H1 (cell line): ENCODE data around the gene CDC14B.

GRCh38 chr9:95081878-95082692 lies 235.4 kb downstream of the FANCC start:
- RRBS = no CpG with 5 or more reads among the region's 30 CpGs
CAGE:
- cytosol, long polyA plus RNA = no peak
- long polyA plus RNA = no peak
- nucleus, long polyA plus RNA = no peak

DNA sequence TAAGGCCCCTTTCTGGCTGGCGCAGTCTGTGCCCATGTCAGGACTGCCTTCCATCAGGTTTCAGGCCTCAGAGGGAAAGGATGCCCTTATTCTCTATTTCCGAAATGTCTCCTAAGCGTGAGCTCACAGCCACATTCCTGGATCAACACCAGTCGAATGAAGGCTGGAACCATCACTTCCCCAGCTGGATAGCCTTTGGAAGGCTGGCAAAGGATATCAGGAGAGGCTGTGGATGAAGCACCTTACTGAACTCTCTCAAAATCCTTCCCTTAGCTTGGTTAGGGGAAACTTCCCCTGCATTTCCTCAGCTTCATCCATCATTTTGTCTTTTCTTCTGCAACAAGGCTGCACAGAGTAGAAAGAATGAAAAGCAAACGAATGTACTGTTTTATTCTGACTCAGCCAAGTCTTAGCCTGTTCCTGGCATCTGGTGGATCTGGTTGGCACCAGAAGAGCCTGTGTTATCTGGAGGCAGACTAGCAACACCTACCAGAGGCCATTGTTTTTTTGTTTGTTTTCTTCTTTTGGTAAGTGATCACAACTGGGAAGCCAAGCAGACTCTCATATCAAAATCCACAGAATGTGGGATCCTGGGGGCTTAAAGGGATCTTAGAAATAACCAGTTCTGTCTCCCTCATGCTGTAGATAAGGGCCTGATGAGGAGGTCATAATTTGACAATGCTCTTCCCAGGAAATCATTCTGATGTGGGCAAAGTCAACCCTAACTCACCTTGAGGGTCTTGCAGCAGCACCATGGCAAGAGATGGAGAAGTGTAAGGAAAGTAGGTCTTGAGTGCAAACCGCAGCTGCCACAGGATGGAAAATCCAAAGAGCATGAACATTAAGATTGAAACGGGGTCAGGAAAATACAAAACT lies 200.7 kb downstream of the FANCC start:
- RRBS = no CpG with 5 or more reads among the region's 7 CpGs
CAGE:
- cytosol, long polyA plus RNA = no peak
- long polyA plus RNA = no peak
- nucleus, long polyA plus RNA = no peak

DNA sequence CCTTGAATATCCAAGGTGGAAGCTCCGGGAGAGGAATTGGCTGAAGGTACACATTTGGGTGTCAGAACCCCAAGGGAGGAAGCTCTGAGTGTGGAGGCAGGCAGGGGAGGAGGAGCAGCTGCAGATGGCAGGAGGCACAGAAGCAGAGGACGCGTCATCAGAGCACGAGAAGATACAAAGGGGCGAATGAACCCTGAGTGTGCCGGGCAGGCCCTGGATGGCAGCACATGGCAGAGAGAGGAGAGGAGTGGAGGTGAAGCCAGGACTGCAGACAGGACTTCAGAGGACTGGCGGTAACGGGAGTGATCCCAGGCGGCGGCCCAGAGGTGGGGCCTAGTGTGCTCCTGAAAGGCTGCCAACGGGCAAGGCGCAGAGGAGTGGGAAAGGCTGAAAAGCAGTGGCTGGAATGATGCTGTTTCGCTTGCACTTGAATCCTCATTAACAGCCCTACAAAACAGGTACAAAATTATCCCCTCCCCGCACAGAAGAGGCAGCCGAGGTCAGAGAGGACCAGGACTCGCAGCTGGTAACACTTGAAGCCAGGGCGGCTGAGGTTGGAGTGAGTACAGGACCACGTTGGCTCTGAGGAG lies 179.7 kb downstream of the FANCC start:
- RRBS = no CpG with 5 or more reads among the region's 18 CpGs
CAGE:
- cytosol, long polyA plus RNA = no peak
- long polyA plus RNA = no peak
- nucleus, long polyA plus RNA = no peak

DNA sequence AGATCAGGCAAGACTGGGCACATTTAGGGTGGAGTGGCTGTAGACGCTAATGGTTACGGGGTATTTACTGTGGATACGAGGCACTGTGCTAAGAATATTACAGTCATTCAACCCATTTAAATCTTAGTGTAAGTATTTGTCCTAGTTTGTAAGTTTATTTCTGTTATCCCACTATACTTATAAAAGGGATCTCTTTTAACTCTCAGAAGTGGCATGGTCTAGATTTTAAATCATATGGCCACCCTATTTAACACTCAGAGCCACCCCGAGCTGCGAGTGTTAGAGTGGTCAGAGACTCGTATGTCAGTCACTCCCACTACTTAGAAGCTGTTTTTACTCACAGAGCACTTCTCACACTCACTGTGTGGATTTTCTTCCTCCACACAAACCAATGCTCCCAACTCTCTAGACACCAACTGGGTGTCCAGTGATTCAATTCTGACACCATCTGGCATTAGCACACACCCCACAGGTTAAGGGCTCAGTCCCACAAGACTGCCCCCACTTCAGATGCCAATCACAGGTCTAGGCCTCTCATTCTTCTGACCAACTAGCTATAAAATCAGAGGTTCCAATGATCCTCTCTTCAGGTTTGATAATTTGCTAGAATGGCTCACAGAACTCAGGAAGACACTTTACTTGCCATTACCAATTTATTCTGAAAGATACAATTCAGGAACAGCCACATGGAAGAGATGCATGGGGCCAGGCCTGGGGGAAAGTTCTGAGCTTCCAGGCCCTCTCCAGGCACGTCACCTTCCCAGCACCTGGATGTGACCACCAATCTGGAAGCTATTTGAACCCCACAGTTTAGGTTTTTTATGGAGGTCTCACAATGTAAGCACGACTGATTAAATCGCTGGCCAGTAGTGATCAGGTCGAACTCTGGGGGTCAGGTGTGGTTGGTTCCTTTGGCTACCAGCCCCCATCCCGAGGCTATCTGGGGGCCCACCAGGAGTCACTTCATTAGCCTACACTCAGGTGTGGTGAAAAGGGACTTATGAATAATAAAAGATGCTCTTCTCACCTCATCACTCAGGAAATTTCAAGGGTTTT lies 174.7 kb downstream of the FANCC start:
- RRBS = no CpG with 5 or more reads among the region's 11 CpGs
CAGE:
- cytosol, long polyA plus RNA = no peak
- long polyA plus RNA = no peak
- nucleus, long polyA plus RNA = no peak

- RRBS = no CpG with 5 or more reads among the region's 4 CpGs
CAGE:
- cytosol, long polyA plus RNA = no peak
- long polyA plus RNA = no peak
- nucleus, long polyA plus RNA = no peak
Observed at GRCh38 chr9:95433430-95433744, 75.7 kb downstream of the PTCH1 start.

DNA sequence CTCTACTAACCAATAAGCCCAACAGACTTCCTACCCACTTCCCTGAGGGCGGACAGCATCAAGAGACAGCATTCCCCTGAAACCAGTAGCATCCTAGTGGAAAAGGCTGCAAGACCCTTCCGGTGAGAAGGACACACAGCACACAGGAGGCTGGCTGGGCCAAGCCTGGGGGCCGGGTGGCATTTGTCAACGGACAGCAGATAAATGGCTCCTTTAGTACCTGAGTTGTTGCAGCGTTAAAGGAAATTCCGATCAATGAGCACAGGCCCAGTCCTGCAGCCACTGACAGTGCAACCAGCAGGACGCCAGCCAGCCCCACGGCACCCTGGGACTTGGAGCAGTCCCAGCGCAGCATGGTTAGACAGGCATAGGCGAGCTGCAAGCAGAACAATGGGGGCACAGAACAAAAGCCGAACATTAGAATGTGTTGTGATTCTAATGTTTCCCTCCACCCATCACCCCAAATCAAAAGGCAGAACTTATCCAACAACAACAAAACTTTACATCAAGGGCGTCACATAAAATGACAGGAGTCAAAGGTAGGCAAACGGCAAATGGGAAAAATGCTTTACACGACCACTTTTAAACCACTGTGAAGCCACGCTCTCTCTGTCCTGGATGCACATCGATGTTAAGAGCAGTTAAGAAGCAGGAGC lies 31.6 kb downstream of the PTCH1 start:
- RRBS = 83% methylated on average over 2 of the region's 16 CpGs
CAGE:
- cytosol, long polyA plus RNA = no peak
- long polyA plus RNA = no peak
- nucleus, long polyA plus RNA = no peak

- RRBS = no CpG with 5 or more reads among the region's 11 CpGs
CAGE:
- cytosol, long polyA plus RNA = no peak
- long polyA plus RNA = no peak
- nucleus, long polyA plus RNA = start-site peak on the minus strand at chr9:95504329-95504755, 11 reads
Observed at GRCh38 chr9:95504377-95504920, 4.6 kb downstream of the PTCH1 start.

- RRBS = 1% methylated on average over 13 of the region's 25 CpGs
CAGE:
- cytosol, long polyA plus RNA = no peak
- long polyA plus RNA = no peak
- nucleus, long polyA plus RNA = no peak
Observed at GRCh38 chr9:95511343-95511792, 2.3 kb upstream of the PTCH1 start.

- RRBS = no CpG with 5 or more reads among the region's 3 CpGs
CAGE:
- cytosol, long polyA plus RNA = no peak
- long polyA plus RNA = no peak
- nucleus, long polyA plus RNA = no peak
Observed at GRCh38 chr9:95960766-95961350, 85.4 kb downstream of the ERCC6L2 start.

GRCh38 chr9:96015974-96016712 lies 140.7 kb downstream of the ERCC6L2 start:
- RRBS = no CpG with 5 or more reads among the region's 3 CpGs
CAGE:
- cytosol, long polyA plus RNA = no peak
- long polyA plus RNA = no peak
- nucleus, long polyA plus RNA = no peak

- RRBS = no CpG with 5 or more reads among the region's 10 CpGs
CAGE:
- cytosol, long polyA plus RNA = no peak
- long polyA plus RNA = no peak
- nucleus, long polyA plus RNA = no peak
Observed at GRCh38 chr9:96137235-96137739, 164.7 kb downstream of the HSD17B3 start.

- RRBS = no CpG with 5 or more reads among the region's 12 CpGs
CAGE:
- cytosol, long polyA plus RNA = no peak
- long polyA plus RNA = no peak
- nucleus, long polyA plus RNA = no peak
Observed at GRCh38 chr9:96177084-96177968, 124.7 kb downstream of the HSD17B3 start.

DNA sequence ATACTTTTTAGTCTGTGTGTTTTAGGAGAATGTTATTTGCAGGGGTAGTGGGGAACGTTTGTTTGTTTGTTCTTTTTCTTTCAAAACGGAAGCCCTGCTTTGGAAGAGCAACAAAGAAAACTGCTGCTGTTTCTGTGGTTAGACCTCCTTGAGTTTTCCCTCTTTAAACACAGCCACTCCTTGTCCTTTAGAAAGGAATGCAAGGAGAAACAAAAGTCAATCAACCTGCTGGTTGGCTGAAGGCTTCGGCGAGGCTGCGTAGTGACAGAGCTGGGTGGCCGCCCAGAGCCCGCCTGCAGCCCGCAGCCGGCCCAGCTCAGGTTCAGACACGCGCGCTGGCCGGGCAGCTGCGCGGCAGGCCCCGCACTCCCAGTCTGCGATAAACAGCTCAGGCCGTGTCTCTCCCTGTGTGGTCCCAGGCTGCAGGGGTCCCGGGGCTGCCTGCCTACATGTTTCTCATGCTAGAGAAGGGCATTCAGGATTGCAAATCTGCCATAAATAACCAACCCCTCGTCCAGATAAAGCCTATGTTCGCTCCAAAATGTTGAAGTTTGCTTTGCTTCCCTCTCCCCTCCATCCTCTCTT lies 115.4 kb downstream of the HSD17B3 start:
- RRBS = 6% methylated on average over 5 of the region's 21 CpGs
CAGE:
- cytosol, long polyA plus RNA = no peak
- long polyA plus RNA = no peak
- nucleus, long polyA plus RNA = no peak

GRCh38 chr9:96392976-96393298 lies 9.4 kb upstream of the SLC35D2 start:
- RRBS = no CpG with 5 or more reads among the region's 10 CpGs
CAGE:
- cytosol, long polyA plus RNA = no peak
- long polyA plus RNA = no peak
- nucleus, long polyA plus RNA = no peak

DNA sequence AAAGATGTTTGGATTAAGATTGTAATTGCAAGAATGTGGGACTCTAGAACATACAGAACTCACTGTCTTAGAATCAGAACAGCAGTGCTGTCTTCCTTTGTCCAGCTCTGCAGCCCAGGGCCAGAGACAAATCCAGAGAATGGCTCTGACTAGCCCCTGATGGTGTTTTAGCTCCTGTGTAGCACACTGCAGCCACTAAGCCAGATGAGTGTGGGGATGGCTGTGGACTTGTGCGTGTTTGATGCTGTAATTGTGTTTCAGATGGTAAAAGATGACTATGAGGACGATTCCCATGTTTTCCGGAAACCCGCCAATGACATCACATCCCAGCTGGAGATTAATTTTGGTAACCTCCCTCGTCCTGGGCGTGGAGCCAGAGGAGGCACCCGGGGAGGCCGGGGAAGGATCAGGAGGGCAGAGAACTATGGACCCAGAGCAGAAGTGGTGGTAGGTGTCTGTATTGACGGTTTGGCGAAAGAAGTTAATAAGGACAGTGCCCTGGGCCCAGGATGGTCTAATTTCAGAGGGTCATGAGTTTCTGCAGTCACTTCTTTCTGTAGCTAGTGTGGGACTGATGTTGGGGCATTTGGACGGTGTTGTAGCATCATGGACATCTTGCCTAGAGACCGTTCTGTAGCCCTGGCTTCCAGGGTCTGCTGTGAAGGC lies 38.0 kb downstream of the HABP4 start:
- RRBS = 96% methylated on average over 5 of the region's 12 CpGs
CAGE:
- cytosol, long polyA plus RNA = no peak
- long polyA plus RNA = no peak
- nucleus, long polyA plus RNA = no peak

GRCh38 chr9:96491031-96491495 lies 41.1 kb downstream of the HABP4 start:
- RRBS = no CpG with 5 or more reads among the region's 7 CpGs
CAGE:
- cytosol, long polyA plus RNA = no peak
- long polyA plus RNA = no peak
- nucleus, long polyA plus RNA = no peak

DNA sequence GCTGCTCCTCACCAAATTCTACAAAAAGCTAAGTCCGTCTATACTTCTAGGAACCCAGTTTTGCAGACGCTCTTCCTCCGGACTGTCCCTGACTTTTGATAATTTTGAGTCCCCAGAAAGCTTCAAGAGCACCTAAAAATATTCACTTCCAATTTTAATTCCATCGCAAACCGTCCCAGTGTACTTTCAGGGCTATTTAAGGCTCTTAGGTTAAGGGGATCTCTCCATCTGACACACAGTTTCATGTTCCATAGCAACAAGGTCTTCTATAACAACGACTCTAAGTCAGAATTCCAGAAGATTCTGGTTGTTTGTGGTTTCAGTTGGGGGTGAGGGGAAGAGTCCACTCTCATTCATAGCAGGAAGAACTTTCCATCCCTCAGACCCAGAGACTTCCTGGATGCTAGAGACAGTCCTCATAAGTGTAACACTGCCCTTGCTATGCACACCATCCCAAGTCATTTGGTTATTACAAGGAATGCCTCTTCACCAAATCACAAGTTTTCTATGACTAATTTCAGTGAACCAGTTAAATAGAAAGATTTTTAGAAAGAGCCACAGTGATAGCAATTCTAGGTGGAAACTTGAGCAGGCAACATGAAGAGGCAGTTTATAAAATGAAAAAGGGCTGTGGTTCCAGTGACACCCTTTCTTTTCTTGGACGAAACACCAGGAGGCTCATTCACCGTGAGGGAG lies 51.3 kb downstream of the HABP4 start:
- RRBS = no CpG with 5 or more reads among the region's 8 CpGs
CAGE:
- cytosol, long polyA plus RNA = no peak
- long polyA plus RNA = no peak
- nucleus, long polyA plus RNA = no peak

DNA sequence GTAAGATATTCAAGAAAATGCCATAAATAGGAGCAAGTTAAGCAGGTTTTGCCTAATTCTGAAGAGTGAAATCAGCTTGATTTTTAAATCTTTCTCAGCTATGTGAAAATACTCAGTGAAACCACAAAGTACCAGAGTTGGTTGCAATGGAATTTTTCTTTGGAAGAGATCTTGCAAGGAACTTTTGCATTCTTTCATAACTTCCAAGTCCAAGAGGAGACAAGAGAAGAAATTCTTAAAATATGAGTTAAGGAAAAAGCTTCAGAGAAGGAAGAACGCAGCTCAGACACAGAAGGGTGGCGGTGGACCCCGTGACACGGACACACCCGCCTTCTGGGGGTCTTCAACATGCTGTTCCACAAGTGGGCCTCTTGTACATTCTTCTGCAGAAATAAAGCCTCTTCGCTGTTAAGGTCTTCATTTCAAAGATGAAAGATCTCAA lies 64.5 kb downstream of the HABP4 start:
- RRBS = no CpG with 5 or more reads among the region's 6 CpGs
CAGE:
- cytosol, long polyA plus RNA = no peak
- long polyA plus RNA = no peak
- nucleus, long polyA plus RNA = no peak

DNA sequence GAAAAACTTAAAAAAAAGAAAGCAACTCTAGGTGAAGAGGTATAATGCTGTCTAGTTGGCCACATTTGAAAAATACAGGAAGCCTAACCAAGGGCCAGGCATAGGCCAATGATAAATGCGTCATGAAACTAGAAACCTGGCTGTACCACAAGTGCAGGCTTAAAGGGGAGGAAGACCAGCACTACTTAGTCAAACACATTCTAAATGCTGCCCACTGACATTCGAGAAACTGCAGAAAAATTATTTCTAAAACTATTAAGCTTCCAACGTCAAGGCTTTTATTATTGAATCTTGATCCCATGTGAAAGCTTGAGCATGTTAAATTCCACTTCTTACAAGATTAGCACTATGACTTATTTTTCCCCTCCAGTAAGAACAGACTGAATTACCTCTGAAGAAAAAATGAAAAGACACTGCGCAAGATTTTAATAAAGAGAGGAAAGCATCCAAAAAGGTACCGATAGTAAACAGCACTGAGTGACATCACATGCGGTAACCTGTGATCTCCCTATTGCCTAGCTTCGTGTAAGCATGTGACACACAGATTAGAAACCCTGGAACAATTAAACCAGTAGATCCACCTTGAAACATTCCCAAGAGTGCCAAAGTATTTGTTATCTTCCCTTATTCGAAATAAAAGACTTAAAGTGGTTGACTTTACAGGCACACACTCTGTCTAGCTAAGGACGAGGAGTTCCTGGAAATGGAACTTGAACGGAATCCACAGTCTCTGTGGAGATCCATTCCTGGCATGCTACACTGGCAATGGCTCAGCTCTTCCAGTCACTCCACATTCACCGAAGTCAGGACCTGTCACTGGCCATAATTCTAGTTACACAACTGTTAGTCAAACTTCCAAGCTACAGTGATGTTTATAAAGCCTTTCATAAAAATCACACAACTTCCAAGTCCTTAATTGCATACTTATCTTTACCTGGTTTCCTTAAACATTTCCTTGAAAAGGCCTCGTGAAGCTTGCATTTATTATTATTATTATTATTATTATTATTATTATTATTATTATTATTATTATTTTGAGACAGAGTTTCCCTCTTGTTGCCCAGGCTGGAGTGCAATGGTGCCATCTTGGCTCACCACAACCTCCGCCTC lies 15.9 kb downstream of the CDC14B start:
- RRBS = no CpG with 5 or more reads among the region's 13 CpGs
CAGE:
- cytosol, long polyA plus RNA = no peak
- long polyA plus RNA = no peak
- nucleus, long polyA plus RNA = no peak

- RRBS = 1% methylated on average over 38 of the region's 136 CpGs
CAGE:
- cytosol, long polyA plus RNA = start-site peak on the minus strand at chr9:96619843-96619867, 573 reads
- long polyA plus RNA = start-site peak on the minus strand at chr9:96619834-96619868, 529 and 208 reads in 2 replicates
- nucleus, long polyA plus RNA = start-site peak on the minus strand at chr9:96619853-96619870, 450 reads
Observed at GRCh38 chr9:96619030-96620285, at the start of gene CDC14B. Gene CDC14B, minus strand, starts transcription at chr9:96619843.